Measurements from ENCODE around the genes RWDD1, GPRC6A and VGLL2.

DNA sequence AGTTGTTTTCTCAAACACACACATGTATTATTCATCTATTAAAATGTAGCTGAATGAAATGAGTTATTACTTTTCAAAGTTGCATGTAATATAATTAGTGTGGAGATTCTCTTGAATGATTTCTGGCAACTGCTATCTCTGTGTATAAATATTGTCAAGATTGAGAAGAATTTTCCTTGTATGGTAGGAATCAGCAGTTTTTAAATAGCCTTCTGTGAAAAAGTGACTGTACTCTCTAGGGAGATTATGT, 1.1 kb downstream of the CALHM5 start:
- RAMPAGE, long total RNA: no peak
CAGE:
- cytosol, long polyA minus RNA: no peak
- cytosol, long polyA plus RNA: no peak
- long polyA plus RNA: no peak
- nucleolus, long total RNA: no peak
- nucleus, long polyA plus RNA: no peak
- nucleus, long total RNA: no peak

DNA sequence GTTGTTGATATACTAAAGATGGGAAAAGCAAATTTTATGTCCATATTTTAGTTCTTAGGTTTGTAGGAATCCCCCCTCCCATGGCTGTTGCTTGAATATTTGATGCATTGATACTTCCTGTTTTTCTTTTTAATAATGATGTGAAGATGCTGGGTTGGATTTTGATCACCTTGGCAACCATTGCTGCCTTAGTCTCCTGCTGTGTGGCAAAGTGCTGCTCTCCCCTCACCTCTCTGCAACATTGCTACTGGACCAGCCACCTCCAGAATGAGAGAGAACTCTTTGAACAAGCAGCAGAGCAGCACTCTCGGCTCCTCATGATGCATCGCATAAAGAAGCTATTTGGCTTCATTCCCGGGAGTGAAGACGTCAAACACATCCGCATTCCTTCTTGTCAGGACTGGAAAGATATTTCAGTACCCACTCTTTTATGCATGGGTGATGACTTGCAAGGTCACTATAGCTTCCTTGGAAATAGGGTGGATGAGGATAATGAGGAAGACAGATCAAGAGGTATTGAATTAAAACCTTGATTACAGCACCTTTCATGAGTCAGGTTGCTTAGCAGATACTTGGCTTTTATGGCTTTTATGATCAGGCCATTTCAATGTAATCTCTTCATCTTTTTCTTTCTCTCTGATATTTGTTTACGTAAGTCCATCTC, 4.3 kb downstream of the CALHM4 start:
- RAMPAGE, long total RNA: no peak
- RRBS, 2 experiments: no CpG with 5 or more reads among the region's 6 CpGs
CAGE:
- cytosol, long polyA minus RNA: no peak
- cytosol, long polyA plus RNA: no peak
- long polyA plus RNA: no peak
- nucleolus, long total RNA: no peak
- nucleus, long polyA plus RNA: no peak
- nucleus, long total RNA: no peak

DNA sequence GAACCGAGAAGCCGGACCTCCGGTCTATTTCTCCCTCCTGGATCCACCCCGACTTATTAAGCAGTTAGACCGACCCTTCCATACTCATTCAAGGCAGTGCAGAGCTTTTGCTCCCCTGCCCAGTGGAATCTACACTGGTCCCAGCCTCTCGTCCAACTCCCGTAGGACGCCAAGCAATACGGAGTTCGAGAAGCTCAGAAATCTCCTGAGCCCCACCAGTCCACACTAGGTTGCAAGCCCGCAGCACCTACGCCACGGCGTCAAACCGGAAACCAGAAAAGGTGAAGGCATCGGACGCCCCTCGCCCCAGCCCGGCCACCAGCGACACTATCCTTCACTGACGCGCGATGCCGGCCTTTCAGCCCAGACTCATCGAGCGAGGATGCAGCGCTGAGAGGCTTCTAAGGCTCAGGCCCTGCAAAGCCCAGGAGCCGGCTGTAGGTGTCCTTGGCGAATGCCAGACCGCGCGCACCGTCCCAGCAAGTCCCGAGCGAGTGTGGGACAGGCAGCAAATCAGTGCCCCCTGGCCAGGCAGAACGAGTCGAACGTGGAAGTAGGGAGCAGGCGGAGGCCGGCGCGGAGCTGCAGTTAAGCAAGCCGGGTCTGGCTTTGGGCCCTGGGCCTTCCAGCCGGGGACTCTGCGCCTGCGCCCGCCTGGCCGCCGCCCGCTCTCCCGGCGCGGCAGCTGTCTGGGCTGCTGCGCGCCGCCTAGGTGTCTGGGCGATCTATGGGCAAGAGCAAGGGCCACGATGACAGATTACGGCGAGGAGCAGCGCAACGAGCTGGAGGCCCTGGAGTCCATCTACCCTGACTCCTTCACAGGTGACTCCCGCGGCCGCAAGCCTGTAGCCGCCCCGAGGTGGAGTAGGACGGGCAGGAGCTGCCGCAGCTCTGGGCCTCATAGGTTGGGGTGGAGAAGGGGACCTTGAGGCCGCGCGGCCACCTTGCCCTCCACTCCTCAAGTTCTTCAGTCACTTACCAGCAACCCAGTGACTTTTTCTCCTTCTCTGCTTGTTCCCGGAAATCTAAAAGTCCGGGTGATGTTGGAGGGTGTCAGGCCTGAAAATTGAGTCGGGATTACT, at the start of gene RWDD1:
Gene RWDD1, plus strand, starts transcription at position 671 of the 1,082 bp plus-strand sequence.
- RAMPAGE, long total RNA: start-site peak on the plus strand centred at position 641 of the sequence, 157 bp wide, 1,012 and 1,279 reads in 2 replicates
- RRBS, 2 experiments: under 1 to 3% methylated on average over 19 to 20 of the region's 75 CpGs
CAGE:
- cytosol, long polyA minus RNA: start-site peak on the plus strand centred at position 635 of the sequence, 89 bp wide, 681 reads
- cytosol, long polyA plus RNA: start-site peak on the plus strand centred at position 671 of the sequence, 242 bp wide, 952 and 1,417 reads in 2 replicates
- long polyA plus RNA: start-site peak on the plus strand centred at position 679 of the sequence, 225 bp wide, 698 and 835 reads in 2 replicates
- nucleolus, long total RNA: start-site peak on the minus strand centred at position 354 of the sequence, 41 bp wide, 26 reads
- nucleus, long polyA plus RNA: start-site peak on the plus strand centred at position 679 of the sequence, 231 bp wide, 428 and 877 reads in 2 replicates
- nucleus, long total RNA: no peak

DNA sequence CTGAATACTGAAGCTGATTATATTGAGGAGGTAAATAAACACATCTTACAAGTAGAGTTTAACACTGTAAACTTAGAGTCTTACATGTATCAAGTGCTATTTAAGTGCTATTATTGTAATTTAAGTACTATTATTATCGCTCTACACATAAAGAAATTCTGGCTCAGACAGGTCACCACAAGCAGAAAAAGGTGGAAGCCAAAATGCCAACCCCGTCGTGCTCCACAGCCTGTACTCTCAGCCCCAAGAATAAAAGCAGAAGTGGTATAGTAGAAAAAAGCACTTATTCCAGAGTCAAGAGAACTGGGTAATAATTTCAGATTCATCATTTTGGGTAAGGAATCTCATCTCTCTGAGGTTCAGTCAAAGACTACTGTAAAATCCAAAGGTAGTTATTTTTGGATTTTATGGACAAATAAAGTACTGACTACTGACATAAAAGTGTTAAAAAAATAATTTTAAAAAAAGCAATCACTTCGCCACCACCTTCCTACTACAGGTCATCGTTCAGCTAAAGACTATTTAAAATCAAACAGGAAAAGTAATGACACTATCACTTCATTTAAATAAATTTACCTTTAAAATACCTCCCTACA, 899 bp downstream of the ZUP1 start:
- RAMPAGE, long total RNA: no peak
- RRBS, 2 experiments: no CpG with 5 or more reads among the region's 5 CpGs
CAGE:
- cytosol, long polyA minus RNA: no peak
- cytosol, long polyA plus RNA: no peak
- long polyA plus RNA: no peak
- nucleolus, long total RNA: no peak
- nucleus, long polyA plus RNA: no peak
- nucleus, long total RNA: no peak

DNA sequence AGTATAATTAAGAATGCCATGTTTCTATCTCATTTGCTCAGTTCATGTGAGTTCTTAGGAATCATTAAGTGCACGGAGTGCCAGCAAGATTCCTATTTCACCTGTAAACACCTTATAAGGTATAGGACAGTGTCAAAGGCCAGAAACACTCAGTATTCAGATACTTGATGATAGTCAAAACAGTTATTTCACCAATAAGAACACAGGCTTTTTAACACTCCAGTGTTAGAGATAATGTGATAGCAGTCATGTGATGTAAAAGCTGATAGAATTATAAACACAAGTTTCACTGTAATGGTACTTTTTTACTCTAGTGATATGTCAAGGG, at the start of gene GPRC6A:
Gene GPRC6A, minus strand, starts transcription at position 90 of the 328 bp plus-strand sequence.
- RAMPAGE, long total RNA: no peak
- RRBS, 2 experiments: no CpG with 5 or more reads among the region's 1 CpG
CAGE:
- cytosol, long polyA minus RNA: no peak
- cytosol, long polyA plus RNA: no peak
- long polyA plus RNA: no peak
- nucleolus, long total RNA: no peak
- nucleus, long polyA plus RNA: no peak
- nucleus, long total RNA: no peak

DNA sequence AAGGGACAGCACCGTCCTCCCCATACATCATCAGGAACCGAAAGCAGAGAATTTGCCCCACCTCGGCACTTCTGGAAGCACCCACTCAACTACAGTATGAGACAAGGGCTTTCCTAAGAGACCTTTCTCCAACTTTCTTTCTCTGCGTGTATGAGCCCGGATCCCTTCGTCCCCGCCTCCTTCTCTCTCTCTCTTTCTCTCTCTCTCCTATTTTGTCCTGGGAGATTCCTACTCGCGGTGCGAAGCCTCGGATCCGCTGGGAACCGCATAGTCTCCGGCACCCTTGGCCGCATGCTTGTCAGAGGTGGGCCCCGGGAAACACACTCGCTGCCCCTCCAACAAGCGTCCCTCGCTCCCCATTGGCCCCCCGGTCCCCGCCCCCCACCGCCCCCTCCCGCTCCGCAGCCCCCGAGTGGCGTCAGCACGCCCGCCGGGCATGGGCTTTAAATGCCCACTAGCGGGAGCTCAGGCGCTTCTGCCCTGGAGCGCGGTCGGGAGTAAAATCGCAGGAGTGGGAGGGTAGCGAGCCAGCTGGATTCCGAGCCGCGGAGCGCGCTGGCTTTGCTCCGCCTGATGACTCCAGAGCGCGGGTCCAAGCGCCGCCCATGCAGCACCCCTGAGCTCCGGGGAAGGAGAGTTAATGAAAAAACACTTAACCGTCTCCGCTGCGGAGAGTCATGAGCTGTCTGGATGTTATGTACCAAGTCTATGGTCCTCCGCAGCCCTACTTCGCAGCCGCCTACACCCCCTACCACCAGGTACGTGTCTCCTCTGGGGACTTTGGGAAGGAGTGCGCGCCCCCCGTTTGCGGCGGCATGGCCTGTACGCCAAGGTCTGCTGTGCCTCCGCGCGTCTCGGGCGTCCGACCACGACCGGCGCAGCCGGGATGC, at the start of gene VGLL2:
Gene VGLL2, plus strand, starts transcription at position 472 of the 890 bp plus-strand sequence.
- RAMPAGE, long total RNA: no peak
- RRBS, 2 experiments: 3 to 7% methylated on average over 15 to 19 of the region's 70 CpGs
CAGE:
- cytosol, long polyA minus RNA: no peak
- cytosol, long polyA plus RNA: no peak
- long polyA plus RNA: no peak
- nucleolus, long total RNA: no peak
- nucleus, long polyA plus RNA: no peak
- nucleus, long total RNA: no peak

GRCh38 chr6:117483103-117483677, 716 bp downstream of the DCBLD1 start:
- RAMPAGE, long total RNA: no peak
- RRBS, 2 experiments: 2% methylated on average over 8 to 12 of the region's 35 CpGs
CAGE:
- cytosol, long polyA minus RNA: no peak
- cytosol, long polyA plus RNA: no peak
- long polyA plus RNA: no peak
- nucleolus, long total RNA: no peak
- nucleus, long polyA plus RNA: no peak
- nucleus, long total RNA: no peak

GRCh38 chr6:117486249-117486743, 3.8 kb downstream of the DCBLD1 start:
- RAMPAGE, long total RNA: no peak
- RRBS, 2 experiments: no CpG with 5 or more reads among the region's 1 CpG
CAGE:
- cytosol, long polyA minus RNA: no peak
- cytosol, long polyA plus RNA: no peak
- long polyA plus RNA: no peak
- nucleolus, long total RNA: no peak
- nucleus, long polyA plus RNA: no peak
- nucleus, long total RNA: no peak

DNA sequence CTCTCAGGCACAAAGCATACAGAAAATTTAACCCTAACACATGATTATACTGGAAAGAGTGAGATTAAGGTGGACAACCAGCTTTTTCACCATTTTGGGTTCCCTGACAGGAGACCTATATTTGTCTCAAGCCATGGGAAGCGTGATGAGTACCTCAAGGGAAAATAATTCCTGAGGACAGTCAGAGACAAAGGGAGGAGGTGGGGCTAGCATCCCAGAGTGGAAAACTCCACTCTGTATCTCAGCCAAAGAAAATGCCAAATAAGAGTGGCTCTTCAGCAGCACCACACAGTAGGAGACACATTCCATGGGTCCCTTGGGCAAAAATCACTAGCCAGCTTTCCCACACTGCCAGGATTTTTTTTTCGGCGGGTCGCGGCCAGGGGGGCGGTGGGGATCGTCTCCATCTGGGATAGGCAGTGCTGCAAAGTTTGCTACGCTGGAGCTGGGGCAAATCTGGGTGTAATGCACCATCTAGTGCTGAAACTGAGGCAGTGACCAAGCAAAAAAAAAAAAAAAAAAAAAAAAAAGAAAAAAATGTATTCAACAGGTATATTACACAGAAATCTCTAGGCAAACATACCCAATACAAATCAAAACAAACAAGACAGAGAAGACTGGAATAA, 77.4 kb upstream of the SLC35F1 start:
- RAMPAGE, long total RNA: no peak
- RRBS, 2 experiments: no CpG with 5 or more reads among the region's 8 CpGs
CAGE:
- cytosol, long polyA minus RNA: no peak
- cytosol, long polyA plus RNA: no peak
- long polyA plus RNA: no peak
- nucleolus, long total RNA: no peak
- nucleus, long polyA plus RNA: no peak
- nucleus, long total RNA: no peak

DNA sequence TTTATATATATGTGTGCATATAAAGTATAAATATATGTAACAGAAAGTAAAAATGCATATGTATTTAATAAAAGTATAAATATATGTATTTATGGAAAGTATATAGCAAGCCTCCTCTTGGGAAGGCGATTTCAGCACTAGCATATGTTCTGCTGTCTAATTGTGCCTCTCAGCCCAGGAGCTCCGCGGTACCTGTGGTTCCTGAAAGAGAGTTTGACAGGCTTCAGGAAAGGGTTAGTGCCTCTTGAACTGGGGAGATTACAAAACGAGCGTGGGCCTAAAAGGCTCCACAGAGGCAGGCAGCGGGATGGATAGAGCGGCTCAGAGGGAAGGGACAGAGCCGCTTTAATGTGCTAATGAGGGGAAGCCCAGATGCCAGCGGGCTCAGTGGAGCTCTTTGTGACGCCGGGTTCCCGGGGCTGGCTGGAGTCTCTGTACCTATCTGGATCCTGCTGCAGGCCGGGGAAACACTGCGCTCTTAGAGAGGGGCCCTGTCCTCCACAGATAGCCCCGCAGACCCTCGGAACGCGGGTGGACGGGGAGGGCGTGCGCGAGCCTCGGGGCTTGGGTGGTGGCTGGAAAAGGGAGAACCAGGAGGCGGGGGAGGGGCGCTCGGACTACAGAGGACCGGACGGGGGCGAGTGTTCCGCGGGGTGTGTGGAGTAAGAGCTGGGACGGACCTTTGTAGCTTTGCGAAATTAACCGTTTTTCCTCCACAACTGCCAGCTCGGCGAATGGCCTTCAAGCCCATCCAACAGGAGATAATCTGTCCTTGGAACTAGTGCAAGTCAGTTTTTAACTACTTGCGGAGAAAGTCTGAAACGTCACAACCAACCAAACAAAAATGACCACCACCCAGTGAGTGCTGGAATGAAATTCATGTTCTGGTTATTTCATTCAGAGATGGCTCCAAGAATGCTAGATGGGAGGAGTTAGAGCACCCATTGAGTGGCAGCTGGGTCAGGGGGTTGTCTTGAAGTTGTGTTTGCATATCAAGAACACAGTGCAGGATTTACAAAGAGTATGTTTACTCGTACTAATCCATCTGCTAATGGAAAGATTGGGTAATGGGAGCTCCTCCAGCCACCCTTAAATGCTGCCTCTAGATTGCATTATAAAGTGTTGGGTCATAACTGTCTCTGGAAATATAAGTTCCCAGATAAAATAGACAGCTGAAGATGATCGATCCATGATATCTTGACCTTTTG, 13.0 kb downstream of the SLC35F1 start:
- RAMPAGE, long total RNA: no peak
- RRBS, 2 experiments: 0% methylated on average over 1 of the region's 40 CpGs; no CpG with 5 or more reads in 1 of the 2 experiments
CAGE:
- cytosol, long polyA minus RNA: no peak
- cytosol, long polyA plus RNA: no peak
- long polyA plus RNA: no peak
- nucleolus, long total RNA: no peak
- nucleus, long polyA plus RNA: no peak
- nucleus, long total RNA: no peak

GRCh38 chr6:118507222-118508144, 40.6 kb upstream of the PLN start:
- RAMPAGE, long total RNA: no peak
- RRBS, 2 experiments: no CpG with 5 or more reads among the region's 2 CpGs
CAGE:
- cytosol, long polyA minus RNA: no peak
- cytosol, long polyA plus RNA: no peak
- long polyA plus RNA: no peak
- nucleolus, long total RNA: no peak
- nucleus, long polyA plus RNA: no peak
- nucleus, long total RNA: no peak

- RAMPAGE, long total RNA: no peak
- RRBS, 2 experiments: no CpG with 5 or more reads among the region's 4 CpGs
CAGE:
- cytosol, long polyA minus RNA: no peak
- cytosol, long polyA plus RNA: no peak
- long polyA plus RNA: no peak
- nucleolus, long total RNA: no peak
- nucleus, long polyA plus RNA: no peak
- nucleus, long total RNA: no peak
Measured at GRCh38 chr6:118555920-118556243, 7.8 kb downstream of the PLN start.

DNA sequence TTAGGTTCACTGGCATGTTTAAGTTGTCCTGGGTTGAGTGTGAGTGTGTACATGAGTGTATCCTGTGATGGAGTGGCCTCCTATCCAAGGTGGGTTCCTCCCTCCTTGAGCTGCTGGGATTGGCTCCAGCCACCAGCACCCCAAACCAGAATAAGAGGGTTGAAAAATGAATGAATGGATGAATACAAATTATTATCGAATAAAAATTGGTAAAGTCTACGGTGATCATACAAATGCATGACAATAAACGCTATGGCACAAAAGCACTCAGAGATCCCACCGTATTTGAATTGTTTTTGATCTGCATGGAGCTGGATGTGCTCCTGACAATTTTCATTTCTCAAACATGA, 9.4 kb downstream of the PLN start:
- RAMPAGE, long total RNA: no peak
- RRBS, 2 experiments: no CpG with 5 or more reads among the region's 4 CpGs
CAGE:
- cytosol, long polyA minus RNA: no peak
- cytosol, long polyA plus RNA: no peak
- long polyA plus RNA: no peak
- nucleolus, long total RNA: no peak
- nucleus, long polyA plus RNA: no peak
- nucleus, long total RNA: no peak

DNA sequence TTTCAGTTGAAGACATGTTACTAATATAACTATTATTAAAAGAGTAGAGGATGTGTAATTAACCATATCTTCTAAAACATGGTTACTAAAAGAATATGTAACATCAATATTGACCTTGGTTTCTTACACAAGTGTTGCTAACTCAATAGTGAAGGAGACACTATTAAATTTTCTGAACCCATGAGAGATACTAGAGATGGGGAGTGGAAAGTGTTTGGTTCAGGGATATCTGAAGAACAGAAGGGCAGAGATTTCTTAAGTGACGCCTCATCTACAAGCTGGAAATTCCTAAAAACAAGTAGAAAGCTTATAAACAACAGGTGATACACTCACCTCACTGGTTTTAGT, 12.8 kb downstream of the PLN start:
- RAMPAGE, long total RNA: no peak
- RRBS, 2 experiments: no CpG with 5 or more reads among the region's 1 CpG
CAGE:
- cytosol, long polyA minus RNA: no peak
- cytosol, long polyA plus RNA: no peak
- long polyA plus RNA: no peak
- nucleolus, long total RNA: no peak
- nucleus, long polyA plus RNA: no peak
- nucleus, long total RNA: no peak

GRCh38 chr6:119071307-119072040, 7.0 kb downstream of the FAM184A start:
- RAMPAGE, long total RNA: no peak
- RRBS, 2 experiments: no CpG with 5 or more reads among the region's 3 CpGs
CAGE:
- cytosol, long polyA minus RNA: no peak
- cytosol, long polyA plus RNA: no peak
- long polyA plus RNA: no peak
- nucleolus, long total RNA: no peak
- nucleus, long polyA plus RNA: no peak
- nucleus, long total RNA: no peak

GRCh38 chr6:119204432-119204963, 126.0 kb upstream of the FAM184A start:
- RAMPAGE, long total RNA: no peak
- RRBS, 2 experiments: no CpG with 5 or more reads among the region's 3 CpGs
CAGE:
- cytosol, long polyA minus RNA: no peak
- cytosol, long polyA plus RNA: no peak
- long polyA plus RNA: no peak
- nucleolus, long total RNA: no peak
- nucleus, long polyA plus RNA: no peak
- nucleus, long total RNA: no peak

- RAMPAGE, long total RNA: no peak
- RRBS, 2 experiments: no CpG with 5 or more reads among the region's 6 CpGs
CAGE:
- cytosol, long polyA minus RNA: no peak
- cytosol, long polyA plus RNA: no peak
- long polyA plus RNA: no peak
- nucleolus, long total RNA: no peak
- nucleus, long polyA plus RNA: no peak
- nucleus, long total RNA: no peak
Measured at GRCh38 chr6:119270657-119271594, 78.6 kb downstream of the MAN1A1 start.

DNA sequence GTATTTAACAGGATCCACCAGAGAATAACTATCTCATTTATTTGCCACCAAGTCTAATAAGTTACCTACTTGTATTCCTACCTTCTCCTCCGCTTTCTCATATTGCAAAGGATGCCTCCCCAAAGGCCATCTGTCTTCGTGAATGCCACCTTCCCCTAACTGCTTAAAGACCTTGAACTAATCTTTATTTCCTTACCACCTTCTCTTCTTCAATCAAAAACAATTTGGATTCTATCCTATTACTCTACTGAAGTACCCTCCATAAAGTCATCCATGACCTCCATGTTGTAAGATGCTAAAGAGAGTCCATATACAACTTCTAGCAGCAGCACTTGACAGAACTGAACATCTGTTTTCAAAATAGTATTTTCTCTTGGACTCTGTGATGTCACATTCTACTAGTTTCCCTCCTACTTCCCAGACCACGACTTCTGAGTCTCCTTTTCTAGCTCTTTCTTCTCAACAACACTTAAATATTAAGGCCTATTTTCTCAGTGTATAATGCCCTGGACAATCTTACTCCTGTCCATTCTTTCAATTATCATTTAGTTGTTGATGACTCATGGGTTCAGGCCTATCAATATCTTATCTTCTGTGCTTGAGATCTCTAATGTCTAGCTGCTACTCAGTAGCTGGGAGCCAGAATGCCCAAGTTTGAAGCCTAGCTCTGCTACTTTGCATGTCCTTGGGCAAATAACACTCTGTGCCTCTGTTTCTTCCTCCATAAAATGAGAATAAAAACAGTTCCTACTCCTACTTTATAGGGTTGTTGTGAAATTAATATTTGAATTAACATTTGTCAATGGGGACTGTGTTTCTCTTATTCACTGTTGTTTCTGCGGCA, 69.7 kb downstream of the MAN1A1 start:
- RAMPAGE, long total RNA: no peak
- RRBS, 2 experiments: no CpG with 5 or more reads among the region's 4 CpGs
CAGE:
- cytosol, long polyA minus RNA: no peak
- cytosol, long polyA plus RNA: no peak
- long polyA plus RNA: no peak
- nucleolus, long total RNA: no peak
- nucleus, long polyA plus RNA: no peak
- nucleus, long total RNA: no peak

GRCh38 chr6:119288612-119289386, 60.8 kb downstream of the MAN1A1 start:
- RAMPAGE, long total RNA: no peak
- RRBS, 2 experiments: no CpG with 5 or more reads among the region's 1 CpG
CAGE:
- cytosol, long polyA minus RNA: no peak
- cytosol, long polyA plus RNA: no peak
- long polyA plus RNA: no peak
- nucleolus, long total RNA: no peak
- nucleus, long polyA plus RNA: no peak
- nucleus, long total RNA: no peak

GRCh38 chr6:119310269-119311620, 38.8 kb downstream of the MAN1A1 start:
- RAMPAGE, long total RNA: no peak
- RRBS, 2 experiments: no CpG with 5 or more reads among the region's 11 CpGs
CAGE:
- cytosol, long polyA minus RNA: no peak
- cytosol, long polyA plus RNA: no peak
- long polyA plus RNA: no peak
- nucleolus, long total RNA: no peak
- nucleus, long polyA plus RNA: no peak
- nucleus, long total RNA: no peak